ENCODE data around the gene FABP7.

- PRO-cap: no peak
- CAGE, long polyA plus RNA: no peak
Measured at GRCh38 chr6:118295247-118295871, 252.7 kb upstream of the PLN start.

DNA sequence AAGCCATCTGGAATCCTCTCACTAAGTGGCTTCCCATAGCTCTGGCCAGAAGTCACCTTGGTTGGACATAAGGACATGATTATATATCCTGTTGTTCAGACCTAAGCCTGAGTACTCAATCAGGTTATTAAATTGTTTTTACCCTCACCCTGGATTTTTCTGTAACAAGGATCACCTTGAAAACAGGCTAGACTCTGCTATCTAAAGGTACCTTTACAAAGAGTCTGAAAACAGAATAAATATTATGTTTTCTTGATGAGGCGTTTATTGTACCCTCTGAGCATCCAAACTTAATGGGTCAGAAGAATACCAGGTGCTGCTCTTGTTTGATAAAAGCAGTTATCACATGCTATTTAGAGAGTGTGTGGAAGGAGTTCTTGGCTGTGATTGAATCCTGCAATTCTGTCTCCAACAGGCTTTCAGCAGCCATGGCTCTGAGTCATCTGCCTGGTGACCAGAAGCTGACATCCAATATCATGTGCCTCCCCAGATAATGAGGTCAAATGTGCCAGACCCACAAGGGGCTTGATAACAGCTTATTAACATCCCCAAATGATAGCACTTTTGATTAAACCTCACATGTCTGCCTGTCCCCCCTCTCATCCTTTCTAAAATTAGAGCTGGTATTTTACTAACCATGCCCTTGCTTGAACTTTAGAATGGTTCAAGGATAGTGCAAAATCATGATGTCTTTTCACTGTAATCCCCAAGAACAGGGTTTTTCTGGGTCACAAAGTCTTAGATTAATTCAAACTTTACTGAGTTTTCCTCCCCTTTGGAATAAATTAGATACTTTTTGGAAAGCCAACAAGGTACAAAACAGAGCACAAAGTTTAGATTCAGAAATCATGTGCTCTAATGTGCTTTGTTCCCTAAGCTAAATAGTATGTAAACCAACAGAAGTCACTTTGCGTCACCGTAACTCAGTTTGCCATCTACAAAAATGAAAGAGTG lies 175.7 kb upstream of the PLN start:
- PRO-cap: no peak
- CAGE, long polyA plus RNA: no peak

DNA sequence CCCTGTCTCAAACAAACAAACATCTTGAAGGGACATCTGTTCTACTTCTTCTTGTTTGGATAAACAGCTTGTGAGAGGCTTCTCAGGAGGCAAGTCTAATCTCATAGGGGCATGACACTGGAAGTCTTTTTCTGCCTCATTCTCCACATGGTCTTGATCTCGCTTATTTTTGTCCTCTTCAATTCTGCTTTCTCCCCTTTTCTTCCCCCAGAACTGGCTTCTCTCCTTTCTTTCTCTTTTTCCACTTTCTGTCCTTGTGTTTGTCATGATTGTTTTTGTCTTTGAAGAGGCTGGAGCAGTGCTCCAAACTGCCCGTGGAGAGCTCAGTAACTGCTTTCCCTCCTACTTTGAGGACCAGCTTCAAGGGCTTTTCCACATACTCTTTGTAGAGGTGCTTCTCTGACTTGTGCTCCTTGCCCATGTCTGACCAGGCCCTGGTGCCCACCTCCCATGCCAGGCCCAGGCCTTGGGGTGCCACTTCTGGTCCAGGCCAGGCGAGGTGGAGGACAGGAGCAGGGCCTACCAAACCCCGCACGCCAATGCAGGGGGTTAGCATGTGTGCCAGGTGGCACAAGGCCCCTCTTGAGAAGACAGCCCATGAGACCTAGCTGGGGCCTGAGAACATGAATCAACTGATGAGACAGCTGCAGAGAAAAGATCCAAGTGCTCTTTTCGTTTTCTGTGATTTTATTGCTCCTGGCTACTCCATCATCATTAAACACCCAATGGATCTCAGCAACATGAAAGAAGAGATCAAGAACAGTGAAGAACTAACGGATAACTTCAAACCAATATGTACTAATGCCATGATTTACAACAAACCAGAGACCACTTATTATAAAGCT lies 47.1 kb upstream of the PLN start:
- PRO-cap: no peak
- CAGE, long polyA plus RNA: no peak

- PRO-cap: no peak
- CAGE, long polyA plus RNA: no peak
Measured at GRCh38 chr6:118550959-118551502, 2.9 kb downstream of the PLN start.

DNA sequence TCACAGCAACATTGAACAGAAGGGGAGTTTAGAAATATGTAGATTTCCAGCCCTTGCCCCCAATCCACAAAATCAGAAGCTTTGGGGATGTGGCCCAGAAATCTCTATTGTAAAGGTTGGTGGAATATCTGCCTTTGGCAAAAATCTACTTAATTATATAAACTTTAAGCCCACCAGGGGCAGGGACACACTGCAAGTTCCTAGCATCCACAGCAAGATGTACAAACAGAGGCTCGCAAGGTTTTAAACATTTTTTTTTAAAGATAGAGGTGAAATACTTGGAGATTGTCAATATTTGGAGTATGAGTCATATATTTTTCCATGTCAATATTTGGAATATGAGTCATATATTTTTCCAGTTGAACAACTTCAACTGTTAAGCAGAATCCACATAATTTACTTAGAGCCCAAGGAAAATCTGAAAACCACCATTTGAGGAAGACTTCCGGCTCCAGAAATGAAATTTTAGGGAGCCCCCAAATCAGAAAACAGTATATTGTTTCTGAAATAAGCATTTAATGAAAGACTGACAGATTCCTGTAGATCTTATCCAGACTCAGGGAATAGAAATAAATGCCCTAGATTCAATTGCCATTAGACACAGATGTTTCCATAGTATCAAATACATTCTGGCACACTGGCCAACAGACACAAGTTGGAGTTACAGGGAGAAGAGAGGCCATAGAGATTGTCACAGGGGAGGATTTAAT lies 51.5 kb upstream of the FAM184A start:
- PRO-cap: no peak
- CAGE, long polyA plus RNA: no peak

- PRO-cap: no peak
- CAGE, long polyA plus RNA: no peak
Measured at GRCh38 chr6:119218458-119219348, 130.9 kb downstream of the MAN1A1 start.

DNA sequence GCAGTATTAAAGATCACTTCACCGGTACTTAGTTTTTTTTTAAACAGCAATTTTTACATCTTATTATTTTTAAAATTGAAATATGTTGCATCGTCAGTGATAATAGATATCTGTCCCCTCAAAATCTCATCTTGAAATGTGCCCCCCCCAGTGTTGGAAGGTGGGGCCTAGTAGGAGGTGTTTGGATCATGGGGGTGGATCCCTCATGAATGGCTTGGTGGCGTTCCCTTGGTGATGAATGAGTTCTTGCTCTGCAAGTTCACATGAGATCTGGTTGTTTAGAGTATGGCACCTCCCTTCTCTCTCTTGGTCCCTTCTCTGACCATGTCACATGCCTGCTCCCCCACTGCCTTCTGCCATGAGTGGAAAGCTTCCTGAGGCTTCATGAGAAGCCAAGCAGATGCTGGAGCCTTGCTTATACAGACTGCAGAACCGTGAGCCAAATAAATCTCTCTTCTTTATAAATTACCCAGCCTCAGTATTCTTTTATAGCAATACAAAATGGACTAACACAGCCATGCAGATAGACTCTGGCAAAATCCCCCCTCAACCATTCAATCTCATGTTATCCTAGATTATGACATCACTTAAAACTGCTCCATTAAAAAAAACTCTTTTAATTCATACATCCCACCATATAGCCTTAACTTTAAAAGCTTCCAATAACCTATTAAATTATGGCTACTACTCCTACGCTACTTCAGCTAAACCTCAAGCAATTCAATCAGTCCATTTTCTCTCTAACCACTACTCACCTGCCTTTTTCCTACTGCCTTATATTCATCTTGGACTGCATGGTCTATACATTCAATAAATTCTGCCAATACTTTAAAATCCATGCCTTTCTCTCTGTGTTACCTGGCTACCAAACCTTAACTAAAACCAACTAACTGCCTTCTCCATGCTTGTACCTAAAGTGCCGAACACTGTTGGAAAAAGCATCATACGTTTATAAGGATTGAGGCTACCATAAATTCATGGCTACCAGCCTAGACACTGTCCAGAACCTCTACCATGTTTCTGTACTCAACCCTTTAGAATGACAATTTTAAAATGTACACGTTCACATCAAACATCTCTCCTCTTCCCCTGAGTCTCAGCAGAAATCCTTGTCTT lies 70.7 kb downstream of the MAN1A1 start:
- PRO-cap: no peak
- CAGE, long polyA plus RNA: no peak

DNA sequence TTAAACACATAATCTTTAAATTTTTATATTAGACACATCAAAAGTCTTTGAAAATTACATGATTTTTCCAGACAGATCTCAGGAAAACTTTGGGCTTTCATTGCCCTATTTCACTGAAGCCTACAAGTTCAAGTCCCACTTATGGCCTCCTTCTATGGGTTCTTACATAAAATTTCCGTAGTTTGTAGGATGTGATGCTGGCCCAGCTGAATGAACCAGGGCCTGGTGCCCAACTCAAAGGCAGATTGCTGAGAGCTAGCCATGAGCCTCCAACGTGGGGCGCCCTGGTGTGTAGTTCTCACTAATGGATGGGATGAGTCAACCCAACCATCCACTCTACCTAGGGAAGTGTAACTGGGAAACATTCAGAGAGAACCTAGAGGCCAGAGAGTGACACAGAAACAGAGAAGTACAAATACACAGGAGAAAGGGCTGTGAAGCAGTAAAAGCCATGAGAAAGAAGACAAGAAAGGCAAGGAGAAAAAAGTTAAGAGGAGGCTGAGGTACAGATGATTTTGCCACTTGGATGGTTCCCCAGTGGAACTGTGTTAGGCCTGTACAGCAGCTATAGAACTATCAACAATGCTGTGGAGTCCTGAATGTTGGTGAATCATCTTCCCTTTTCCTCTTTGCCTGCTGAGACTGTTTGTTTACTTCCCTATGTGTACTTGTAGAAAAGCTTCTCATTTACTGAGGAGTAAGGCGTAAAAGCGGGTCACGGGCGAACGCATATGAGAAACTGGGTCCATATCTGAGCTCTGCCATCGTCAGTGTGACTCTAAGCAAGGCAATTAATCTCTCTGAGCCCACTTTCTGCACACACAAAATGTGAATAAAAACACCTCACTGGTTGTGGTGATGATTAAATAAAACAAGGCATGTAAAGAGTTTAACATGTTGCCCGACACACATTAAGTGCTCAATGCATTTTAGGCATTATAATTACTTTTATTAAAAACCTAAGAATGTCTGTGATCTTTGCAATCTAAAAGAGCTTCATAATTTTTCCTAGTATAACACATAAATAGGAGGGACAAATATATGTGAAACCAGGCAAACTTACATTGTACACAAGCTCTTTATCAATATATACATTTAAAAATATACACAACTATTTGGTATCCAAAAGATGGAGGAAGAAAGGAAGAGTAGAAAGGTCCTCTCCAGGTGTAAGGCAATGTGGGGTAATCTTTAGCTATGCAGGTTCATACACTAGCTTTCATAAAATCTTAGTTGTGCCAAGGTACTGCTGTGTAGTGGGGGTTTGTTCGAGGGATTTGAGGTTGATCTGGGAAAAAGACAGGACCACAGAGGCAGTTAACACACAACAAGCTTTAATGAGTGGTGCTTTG lies 38.8 kb downstream of the MAN1A1 start:
- PRO-cap: no peak
- CAGE, long polyA plus RNA: no peak

DNA sequence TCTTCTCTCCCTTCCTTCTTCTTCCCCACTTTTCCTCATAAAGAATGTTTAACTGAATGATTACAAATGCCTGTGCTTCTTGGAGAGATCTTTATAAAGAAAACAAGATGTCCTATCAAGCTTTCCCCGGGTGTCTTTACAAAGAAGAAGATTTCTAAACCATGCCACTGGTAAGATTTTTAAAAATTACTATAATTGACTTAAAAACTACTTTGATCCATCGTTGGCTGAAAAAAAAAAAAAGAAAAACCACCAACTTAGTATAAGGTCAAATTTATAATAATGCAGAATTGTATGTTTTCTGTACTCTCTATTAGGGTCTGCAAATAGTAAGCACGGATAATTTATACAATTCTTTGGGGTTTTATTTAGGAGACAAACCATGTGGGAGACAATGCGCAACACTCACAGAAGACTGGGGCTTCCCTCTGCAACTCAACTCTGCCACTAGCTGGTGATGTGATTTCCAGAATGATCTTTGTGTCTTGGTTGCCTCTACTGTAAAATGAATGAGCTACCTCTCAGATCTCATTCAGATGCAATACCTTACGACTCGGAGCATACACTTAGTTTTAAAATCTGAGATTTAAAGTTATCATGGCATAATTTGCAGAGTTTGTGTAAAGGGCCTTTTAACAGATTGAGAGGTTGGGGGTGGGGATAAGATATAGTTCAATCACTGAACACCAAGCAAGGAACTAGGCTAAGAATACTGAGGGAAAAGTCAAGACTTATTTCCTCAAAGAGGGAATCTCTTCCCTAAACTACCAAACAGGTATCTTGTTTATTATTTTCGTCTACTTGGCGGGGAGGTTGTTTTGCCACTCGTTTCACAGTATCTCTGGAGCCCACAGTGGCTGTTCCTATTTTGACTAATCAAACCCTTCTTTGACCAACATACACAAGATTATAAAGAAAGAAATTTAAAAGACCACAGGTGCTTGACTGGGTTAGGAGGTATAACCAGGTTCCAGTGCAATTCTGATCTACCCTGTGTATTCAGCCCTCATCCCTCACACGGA lies 6.3 kb downstream of the MAN1A1 start:
- PRO-cap: no peak
- CAGE, long polyA plus RNA: no peak

GRCh38 chr6:119346382-119347071 lies 3.0 kb downstream of the MAN1A1 start:
- PRO-cap: unidirectional peak, plus-strand start at chr6:119346595
- CAGE, long polyA plus RNA: no peak

DNA sequence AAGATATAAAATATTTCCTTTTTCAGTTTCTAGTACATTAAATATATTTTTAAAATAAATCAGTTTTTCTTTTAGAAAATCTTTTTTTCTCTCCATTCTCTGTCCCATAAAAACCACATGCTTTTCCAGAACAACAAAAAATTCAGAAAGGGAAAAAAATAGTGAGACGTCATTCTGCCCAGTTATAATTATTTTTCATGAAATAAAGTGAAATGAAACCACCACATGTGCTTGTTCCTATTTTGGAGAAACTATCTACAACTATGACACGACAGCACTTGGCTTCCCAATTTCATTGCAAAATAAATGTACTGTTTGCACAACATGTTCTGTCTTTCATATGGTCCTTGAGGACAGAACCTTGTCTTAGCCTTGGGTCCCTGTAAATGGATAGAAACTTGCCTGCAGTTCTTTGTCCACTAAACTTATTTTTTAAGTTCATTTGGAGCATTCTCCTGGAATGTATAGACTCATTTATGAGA lies 5.6 kb upstream of the MAN1A1 start:
- PRO-cap: no peak
- CAGE, long polyA plus RNA: no peak

GRCh38 chr6:119446684-119446936 lies 97.0 kb upstream of the MAN1A1 start:
- PRO-cap: no peak
- CAGE, long polyA plus RNA: no peak

DNA sequence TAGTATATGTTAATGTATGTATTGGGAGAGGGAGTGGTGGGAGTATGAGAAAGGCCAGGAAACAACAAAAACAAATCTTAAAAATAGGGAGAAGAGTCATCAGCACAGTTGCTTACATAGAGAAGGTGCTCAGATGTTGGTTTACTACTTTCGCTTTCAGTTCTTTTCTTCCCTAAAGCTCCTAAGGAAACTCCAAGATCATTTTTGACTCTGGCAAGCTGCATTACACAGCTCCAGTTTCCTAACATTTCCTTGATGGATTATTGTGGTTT lies 117.9 kb upstream of the MAN1A1 start:
- PRO-cap: no peak
- CAGE, long polyA plus RNA: no peak

GRCh38 chr6:121257176-121257507 lies 77.1 kb downstream of the TBC1D32 start:
- PRO-cap: no peak
- CAGE, long polyA plus RNA: no peak

- PRO-cap: no peak
- CAGE, long polyA plus RNA: no peak
Measured at GRCh38 chr6:121651305-121651938, 216.0 kb downstream of the GJA1 start.

DNA sequence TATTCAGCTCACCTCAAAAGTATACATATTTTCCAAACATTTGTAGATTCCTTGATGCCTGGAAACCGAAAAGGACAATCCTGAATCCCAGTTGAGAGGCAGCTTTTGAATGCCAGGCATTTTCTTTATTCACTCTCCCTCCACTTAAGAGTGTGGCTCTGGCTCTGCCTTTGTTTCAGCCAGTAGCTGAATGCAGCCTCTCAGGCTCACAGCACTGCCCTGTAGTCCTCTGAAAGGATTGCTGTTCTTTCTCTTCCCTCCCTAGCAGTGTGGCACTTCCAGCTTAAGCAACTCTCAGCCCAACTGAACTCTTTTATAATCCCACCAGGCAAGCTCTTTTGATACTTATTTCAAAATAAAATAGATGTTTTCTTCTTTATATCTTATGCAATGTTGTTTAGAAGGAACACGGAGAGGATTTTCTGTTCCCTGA lies 415.6 kb downstream of the GJA1 start:
- PRO-cap: no peak
- CAGE, long polyA plus RNA: no peak

DNA sequence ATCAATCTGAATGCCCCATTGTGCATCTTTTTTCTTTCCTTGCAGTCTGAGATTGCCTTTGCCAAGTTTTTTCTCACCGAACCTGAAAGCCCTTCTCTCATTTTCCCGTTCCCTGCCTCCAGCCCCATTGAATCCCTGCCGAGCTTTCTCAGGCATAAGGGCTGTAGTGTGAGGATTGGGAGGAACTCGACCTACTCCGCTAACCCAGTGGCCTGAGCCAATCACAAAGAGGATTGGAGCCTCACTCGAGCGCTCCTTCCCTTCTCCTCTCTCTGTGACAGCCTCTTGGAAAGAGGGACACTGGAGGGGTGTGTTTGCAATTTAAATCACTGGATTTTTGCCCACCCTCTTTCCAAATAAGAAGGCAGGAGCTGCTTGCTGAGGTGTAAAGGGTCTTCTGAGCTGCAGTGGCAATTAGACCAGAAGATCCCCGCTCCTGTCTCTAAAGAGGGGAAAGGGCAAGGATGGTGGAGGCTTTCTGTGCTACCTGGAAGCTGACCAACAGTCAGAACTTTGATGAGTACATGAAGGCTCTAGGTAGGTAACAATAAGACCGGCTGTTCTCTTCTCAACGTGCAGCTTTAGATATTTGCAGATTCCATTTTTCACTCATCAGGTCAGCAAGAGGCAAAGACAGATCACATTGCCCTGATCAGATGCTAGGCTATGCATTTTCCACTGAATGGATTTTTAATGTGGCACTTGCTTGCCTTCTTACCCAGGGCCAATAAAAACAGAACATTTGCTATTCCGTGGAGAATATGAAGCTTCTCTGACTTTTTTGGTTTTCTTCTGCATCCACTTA lies at the start of gene FABP7:
FABP7 (plus strand) TSS at position 386 of the 805 bp plus-strand sequence.
- PRO-cap: no peak
- CAGE, long polyA plus RNA: no peak

GRCh38 chr6:122780136-122780572 lies 638 bp downstream of the FABP7 start:
- PRO-cap: no peak
- CAGE, long polyA plus RNA: no peak

- PRO-cap: no peak
- CAGE, long polyA plus RNA: no peak
Measured at GRCh38 chr6:124244340-124244786, 440.7 kb downstream of the NKAIN2 start.

DNA sequence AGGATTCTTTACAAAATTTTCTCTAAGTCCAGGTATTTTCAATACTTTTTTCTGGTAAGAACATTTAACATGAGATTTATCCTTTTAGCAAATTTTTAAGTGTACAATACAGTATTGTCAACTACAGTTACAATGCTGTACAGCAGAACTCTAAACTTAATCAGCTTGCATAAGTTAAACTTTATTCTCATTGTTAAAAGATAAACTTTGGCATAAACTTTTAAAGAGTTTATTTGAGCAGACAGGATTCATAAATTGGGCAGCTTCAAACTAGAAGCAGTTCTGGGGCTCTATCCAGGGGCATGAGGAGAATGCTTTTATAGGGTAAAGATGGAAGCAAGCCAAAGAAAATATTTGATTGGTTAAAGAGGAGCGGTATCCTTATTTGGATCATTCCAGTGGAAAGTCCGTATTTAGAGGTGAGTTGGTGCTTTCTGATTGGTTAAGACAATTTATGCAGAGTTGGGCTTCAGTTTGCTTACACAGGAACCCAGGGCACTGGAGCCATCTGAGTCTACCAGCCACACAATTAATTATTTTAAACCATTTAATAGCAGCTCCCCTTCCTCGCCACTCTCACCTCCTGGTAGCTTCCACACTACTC lies 38.0 kb upstream of the RNF217 start:
- PRO-cap: no peak
- CAGE, long polyA plus RNA: no peak